A375 (cell line): ENCODE data around the gene STPG4.

DNA sequence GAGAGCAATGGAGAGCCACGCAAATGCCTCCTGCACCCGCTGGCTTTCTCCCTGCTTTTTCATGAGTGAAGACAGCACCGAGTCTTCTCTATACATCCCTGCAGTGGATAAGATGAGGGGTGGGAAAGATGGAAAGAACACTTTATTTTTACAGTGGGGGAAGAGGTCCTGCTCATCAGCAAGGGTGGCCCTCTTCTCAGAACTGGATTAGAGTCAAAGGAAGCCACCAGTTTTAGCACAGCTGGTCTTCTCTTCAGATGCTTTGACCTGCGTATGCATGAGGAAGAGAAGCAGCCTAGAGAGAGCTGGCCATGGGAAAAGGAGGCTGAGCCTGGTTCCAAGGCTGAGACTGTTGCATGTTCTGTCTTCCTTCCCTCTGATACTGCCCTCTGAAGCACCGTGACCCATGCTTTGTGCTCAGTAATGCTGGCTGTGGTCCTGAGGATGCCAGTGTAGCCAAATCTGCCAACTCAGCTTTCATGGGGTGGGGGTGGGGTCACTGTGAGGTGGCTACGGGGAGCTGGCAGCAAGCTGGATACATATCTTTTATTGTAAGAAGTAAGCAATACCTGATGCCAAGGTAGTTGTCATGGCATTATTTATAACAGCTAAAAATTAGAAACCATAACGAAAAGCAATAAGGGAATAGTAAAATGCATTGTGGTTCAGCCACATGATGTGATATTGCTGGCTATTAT is 41.4 kb downstream of the EPAS1 start:
- RAMPAGE, long total RNA: no peak

GRCh38 chr2:46350322-46350833 is 53.2 kb downstream of the EPAS1 start:
- RAMPAGE, long total RNA: no peak

DNA sequence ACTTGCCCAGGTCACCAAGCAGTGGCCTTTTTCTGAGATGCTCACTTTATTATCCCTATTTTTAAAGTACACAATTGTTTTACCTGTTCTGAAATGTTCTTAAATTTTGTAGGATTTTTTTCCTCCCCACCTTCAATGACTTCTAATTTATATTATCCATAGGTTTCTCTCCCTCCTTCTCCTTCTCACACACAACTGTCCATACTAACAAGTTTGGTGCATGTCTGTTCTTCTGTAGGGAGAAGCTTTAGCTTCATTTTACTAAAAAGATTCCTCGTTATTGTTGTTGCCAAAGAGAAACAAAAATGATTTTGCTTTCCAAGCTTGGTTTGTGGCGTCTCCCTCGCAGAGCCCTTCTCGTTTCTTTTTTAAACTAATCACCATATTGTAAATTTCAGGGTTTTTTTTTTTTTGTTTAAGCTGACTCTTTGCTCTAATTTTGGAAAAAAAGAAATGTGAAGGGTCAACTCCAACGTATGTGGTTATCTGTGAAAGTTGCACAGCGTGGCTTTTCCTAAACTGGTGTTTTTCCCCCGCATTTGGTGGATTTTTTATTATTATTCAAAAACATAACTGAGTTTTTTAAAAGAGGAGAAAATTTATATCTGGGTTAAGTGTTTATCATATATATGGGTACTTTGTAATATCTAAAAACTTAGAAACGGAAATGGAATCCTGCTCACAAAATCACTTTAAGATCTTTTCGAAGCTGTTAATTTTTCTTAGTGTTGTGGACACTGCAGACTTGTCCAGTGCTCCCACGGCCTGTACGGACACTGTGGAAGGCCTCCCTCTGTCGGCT is 87.8 kb downstream of the EPAS1 start:
- RAMPAGE, long total RNA: no peak

DNA sequence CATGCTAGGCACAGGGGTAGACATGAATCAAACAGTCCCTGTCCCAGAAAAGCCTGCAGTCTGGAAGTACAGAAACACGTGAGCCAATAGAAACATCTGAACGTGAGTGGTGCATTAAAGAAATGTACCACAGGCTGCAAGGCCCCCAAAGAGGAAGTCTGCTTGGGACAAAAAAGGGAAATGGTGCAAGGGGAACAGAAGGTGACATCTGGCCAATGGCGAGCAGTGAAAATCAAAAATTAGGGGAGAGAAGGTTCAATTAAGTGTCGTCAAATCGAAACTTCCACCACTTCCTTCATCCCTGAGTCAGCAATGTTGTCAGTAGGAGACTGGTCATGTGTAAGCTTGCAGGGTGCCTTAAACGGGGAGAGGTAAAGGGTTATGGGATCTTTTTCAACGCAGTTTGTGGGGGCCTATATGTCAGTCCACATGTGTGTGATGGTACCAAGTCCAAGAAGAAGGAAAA is 80.5 kb upstream of the RHOQ start:
- RAMPAGE, long total RNA: no peak

- RAMPAGE, long total RNA: no peak
Measured at GRCh38 chr2:46490092-46491231, 51.8 kb upstream of the RHOQ start.

DNA sequence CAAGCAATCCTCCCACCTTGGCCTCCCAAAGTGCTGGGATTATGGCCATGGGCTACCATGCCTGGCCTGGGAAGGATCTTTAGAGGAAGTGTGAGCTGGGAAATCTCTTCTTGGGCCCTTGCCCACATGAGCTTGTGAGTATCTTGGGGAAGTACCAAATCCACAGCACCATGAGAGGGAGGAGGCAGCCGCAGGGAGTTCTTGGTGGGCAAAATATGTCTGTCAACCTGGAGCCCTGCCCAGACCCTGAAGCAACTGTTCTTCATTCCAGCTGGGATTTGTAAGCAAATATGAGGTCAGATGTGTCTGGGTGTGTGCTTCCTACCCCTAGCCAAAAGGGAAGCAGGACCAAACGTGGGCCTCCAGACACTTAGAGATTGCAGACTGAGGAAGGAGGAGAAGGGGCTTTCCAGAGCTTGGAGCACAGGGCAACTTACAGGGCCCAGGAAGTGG is 21.1 kb upstream of the RHOQ start:
- RAMPAGE, long total RNA: no peak

- RAMPAGE, long total RNA: no peak
Measured at GRCh38 chr2:46545215-46545810, 2.9 kb upstream of the ATP6V1E2 start.

- RAMPAGE, long total RNA: no peak
Measured at GRCh38 chr2:46547409-46547679, 5.0 kb upstream of the ATP6V1E2 start.

GRCh38 chr2:46663404-46663942 is 35.6 kb upstream of the SOCS5 start:
- RAMPAGE, long total RNA: no peak

GRCh38 chr2:46719508-46720118 is 20.5 kb downstream of the SOCS5 start:
- RAMPAGE, long total RNA: no peak

DNA sequence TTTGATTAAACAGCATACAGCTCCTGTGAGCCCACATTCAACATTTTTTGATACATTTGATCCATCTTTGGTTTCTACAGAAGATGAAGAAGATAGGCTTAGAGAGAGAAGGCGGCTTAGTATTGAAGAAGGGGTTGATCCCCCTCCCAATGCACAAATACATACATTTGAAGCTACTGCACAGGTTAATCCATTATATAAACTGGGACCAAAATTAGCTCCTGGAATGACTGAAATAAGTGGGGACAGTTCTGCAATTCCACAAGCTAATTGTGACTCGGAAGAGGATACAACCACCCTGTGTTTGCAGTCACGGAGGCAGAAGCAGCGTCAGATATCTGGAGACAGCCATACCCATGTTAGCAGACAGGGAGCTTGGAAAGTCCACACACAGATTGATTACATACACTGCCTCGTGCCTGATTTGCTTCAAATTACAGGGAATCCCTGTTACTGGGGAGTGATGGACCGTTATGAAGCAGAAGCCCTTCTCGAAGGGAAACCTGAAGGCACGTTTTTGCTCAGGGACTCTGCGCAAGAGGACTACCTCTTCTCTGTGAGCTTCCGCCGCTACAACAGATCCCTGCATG is 60.2 kb downstream of the SOCS5 start:
- RAMPAGE, long total RNA: no peak

- RAMPAGE, long total RNA: no peak
Measured at GRCh38 chr2:46765770-46766761, 67.0 kb downstream of the SOCS5 start.

DNA sequence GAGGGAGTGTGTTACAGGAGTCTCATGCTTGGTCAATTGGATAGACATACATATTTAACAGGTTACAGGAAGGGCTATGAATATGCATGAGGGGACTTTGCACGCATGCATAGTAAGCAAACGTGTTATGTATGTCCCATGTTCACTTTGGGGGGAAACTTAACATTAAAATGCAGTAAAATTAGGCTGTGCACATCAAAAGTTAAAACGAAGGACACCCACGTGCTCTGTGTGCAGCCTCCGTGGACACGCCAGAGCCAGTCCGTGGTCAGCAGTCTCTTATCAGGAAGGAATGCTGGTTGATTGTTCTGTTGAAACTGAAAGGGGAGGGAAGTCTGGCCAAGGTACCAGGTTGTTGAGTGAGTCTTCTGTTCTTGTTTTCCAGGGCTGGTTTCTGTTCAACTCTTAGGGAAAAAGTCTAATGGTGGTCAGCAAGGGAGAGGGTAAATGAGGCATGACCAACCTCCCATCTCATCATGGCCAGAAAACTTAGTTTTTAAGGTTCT is 94.6 kb downstream of the SOCS5 start:
- RAMPAGE, long total RNA: no peak

GRCh38 chr2:46818336-46818734 is 97.3 kb downstream of the MCFD2 start:
- RAMPAGE, long total RNA: no peak

DNA sequence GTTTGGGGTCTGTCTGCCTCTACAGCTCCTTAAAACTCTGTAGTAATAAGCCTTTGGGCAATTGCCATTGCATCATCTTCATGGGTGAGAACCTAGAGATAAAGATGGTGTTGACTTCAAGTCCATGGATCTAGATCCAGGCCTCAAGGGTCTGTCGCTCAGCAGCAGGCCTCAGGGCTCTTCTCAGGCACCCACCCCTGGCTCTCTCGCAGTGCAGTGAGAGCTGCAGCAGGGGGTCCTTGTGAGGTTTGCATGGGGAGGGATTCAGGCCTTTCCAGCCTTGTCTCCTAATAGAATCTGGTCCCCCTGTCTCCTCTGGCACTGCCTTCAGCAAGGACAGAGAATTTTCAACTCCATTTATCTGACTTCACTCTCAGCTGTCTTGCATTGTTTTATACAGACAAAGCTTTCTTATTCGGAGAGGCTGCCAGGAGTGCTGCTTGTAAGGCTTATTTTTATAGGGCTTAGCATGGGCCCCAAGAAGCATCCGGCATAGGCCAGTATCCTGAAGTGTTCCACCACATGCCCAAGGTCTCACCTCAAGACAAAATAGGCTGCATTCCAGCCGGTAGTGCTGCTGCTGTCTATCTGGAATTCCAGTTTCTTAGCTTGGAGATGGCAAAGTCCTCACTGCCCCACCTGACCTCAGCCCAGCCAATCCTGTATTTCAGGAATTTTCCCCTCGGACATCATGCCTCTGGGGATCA is 22.0 kb downstream of the TTC7A start:
- RAMPAGE, long total RNA: no peak

GRCh38 chr2:46977653-46978299 is 36.8 kb downstream of the TTC7A start:
- RAMPAGE, long total RNA: no peak

DNA sequence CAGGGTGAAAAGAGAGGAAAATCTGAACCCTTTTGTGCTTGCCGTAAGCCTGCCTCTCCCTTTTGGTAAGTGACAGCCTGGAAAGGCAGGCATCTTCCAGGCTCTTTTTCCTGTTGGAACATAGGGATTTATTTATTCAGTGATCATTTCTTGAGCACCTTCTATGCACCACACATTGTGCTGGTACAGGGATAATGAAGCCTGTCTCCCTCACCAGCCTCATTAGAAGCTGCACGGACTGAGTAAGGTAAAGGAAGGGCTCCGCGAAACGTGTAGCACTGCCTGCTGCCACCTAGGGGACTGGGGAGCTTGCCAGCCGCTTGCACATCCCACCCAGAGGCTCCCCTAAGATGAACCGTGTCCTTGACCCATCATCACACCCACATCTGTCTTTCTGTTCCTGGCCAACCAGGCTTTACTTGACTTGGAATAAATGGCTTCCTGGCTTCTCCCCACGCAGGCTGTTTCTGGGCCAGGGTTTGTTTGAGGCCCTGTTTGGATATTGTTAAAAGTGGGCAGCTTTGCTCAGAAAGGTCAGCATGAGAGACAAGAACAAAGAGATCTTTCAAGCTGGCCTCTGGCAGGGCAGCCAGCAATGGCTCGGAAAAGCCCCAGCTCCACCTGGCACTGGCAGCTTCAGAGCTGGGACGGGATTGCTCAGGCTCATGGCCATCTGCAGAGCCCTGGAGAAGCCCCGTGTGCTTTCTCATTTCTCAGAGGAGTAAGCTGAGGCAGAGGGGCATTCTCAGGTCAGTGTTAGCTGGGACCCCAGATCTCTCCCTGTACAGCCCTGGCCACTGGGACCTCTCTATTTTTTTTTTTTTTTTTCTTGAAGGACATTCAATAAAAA is 48.0 kb downstream of the TTC7A start:
- RAMPAGE, long total RNA: no peak

DNA sequence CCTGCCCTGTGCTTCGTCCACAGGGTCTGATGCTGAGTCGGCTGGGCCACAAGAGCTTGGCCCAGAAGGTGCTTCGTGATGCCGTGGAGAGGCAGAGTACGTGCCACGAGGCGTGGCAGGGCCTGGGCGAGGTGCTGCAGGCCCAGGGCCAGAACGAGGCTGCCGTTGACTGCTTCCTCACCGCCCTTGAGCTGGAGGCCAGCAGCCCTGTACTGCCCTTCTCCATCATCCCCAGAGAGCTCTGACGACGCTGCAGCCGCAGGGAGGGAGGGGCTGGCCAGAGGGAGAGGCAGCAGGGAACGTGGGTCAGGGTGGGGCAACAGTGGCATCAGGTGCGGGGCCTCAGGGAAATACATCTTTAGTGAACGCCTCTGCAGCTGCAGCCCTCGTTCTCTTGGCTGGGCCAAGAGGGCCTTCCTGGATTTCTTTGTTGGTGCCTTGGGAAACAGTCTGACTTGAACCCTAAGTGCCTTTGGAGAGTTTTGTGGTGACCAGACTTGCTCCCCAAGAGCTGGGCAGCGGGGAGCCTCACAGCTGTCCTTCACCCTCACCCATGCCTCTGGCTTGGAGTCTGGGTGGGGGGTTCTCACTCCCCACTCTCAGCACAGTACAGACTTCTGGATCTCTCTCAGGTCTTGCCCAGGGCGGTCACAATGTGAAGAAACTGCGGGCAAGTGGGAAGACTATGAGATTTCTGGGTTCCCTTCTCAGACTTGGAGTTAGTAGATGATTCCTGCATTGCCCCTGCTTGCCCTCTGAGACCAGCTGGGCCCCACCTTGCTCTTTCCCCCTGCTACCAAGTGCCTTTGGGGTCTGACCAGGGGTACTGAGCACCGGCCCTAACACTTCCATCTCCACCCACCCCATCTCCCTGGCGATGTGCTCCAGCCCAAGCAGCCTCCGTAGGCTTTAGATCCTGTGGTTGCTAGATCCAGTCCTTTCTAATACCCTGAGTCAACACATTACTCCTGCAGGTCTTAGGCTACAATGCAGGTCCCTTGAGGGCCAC is 81.1 kb downstream of the STPG4 start:
- RAMPAGE, long total RNA: no peak

DNA sequence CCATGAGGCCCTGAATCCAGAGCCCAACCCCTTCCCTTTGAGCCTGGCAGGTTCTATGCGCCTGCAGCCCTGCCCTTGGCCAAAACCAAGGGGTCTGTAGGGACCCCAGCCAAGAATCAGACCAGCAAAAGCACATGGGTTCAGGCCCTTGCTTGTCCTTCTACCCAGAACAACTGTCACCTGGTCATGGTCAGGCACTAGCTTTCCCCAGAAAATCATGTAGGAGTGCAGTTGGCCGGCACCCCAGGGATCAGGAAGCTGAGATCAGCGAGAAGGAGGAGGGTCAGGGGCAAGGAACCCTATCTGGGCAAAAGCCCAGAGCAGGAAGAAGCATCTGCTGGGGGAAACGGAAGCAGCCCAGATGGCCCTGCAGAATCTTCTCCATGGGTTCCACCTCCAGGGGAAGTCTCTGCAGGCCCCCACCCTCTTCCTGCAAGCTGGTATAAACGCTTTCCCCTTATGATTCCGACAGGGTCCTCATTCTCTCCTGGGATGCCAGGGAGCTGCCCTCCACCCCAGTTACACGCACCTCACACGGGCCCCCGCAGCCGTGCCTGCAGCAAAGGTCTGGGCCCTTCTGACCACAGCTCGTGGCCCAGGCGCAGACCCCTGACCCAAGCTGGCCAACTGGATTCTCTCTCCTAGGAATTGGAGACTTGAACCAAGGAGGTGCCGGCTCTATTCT is 71.2 kb downstream of the STPG4 start:
- RAMPAGE, long total RNA: no peak

DNA sequence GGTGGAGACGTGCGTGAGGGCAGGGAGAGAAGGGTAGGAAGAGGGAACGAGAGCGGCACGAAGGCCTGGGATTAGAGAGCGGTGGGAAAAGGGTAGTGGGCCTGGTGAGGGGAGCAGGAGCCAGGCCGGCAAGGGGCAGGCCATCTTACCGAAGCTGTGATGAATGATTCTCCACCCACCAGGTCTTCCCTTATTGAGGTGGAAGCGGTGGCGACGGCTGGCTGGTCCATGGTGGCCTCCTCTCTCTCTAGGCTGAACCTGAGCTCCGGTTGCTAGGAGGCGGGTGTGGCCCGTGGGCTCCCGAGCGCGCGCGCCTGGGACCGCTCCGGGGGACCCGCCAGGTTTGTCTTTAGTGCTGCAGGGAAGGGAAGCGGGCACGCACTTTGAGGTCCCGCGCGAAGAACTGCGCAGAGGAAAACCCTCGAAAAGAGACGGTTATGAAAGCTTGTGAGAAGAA is at the start of gene STPG4:
STPG4 (minus strand) TSS at position 287 of the 457 bp plus-strand sequence.
- RAMPAGE, long total RNA: no peak